ENCODE results near the genes RBBP8NL, COL9A3 and TCFL5.

DNA sequence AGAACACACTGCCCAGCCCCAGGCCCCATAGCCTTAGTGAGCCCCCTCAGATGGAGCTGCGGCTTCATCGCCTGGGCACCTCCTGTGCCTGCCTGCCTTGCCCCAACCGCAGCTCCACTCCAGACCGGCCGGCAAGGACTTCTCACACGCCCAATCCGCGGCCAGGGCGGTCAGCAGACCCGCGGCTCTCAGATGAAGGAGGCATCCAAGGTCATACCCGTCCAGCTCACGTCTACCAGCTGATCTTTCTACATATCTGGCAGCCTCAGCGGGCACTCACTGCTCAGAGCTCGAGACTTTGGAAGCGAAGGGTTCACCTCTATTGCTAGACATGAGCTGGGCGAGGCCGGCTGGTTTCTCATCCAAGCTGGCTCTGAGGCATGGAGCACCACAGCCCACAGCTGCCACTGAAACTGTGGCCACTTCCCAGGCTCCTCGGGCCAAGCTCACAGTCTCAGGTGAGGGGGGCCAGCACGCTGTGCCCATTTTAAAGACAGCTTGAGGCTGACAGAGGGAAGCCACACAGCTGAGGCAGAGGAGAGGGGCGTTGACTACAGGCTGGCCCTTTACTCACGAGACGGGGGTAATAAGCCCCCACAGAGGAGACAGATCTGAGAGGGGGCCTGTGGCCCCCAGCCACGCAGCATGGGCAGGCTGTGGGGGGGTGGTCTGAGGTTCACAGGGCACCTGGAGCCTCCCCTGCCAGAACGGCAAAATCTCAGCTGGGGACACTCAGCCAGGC, 2.1 kb downstream of the LAMA5 start:
- PRO-cap, result bidirectional peak, plus-strand start at position 282 of the sequence, minus-strand start at position 90 of the sequence
- RAMPAGE, long total RNA, 2 experiments, result no peak in any of the 2 experiments

GRCh38 chr20:62369348-62369991, 2.4 kb upstream of the LAMA5 start:
- PRO-cap, result no peak
- RAMPAGE, long total RNA, 2 experiments, result no peak in any of the 2 experiments

DNA sequence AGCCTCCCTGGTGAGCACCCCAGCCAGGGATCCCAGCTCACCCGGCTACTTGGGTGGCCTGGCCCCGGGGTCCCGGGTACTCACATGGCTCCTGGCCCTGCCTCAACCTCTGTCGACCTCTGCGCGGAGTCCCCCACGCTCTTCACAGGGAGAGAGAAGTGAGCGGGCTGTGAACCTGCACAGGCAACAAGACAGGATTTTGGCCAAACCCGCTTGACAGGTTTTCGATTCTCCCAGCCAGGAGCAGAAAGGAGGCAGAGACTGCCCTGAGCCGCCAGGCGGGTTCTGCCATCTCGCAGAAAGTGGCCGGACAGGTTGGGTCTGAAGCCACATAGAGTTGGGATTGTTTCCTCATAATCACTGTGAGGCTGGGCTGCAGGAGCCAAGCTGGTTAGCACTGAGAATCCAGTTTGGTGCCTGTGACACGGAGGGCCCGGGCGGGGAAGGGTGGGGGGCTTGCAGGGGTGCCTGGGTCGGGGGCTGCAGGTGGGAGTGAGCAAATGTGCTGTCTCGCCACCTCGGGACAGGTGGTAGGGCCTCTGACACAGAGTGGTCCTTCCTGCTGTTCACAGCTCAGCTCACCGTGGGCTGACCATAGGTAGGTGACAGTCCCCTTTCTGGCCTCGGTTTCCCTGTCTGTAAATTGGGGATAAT, at the start of gene RBBP8NL:
Gene RBBP8NL, minus strand, starts transcription at position 164 of the 654 bp plus-strand sequence.
- PRO-cap, result no peak
- RAMPAGE, long total RNA, 2 experiments, result no peak in any of the 2 experiments

DNA sequence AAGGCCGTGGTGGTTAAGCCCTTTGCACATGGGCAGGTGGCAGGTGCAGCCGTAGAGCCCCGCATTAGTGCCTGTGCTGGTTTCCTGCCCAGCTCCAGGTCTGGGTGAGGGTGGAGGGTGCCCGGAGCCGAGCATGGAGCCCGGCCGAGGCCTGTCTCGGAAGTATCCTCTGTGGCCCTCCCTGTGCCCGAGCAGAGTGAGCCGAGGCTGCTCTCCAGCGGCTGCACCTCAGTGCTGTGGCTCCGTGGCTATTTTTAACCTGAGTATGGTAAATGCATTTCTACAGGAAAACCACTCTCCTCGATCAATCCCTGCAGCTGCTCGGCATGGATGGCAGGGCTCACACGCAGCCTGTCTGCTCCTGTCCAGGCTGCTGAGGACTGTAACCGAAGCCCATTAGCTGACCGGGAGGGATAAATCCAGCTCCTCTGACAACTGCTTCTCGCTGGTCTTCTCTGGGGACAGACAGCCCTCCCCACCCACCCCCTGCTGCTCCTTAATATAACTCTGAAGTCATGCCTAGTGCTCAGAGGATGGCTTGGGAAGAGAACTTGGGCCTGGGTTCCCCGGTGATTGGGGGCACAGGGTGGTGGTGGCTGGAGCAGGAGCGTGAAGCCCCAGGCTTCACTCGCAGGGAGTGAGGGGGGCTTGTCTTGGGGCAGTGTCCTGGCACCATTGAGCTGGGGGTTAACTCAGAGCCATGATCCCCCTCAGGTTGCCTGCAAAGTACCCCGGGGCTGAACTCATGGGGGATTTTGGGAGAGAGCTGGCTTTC, 36.5 kb upstream of the GATA5 start:
- PRO-cap, result no peak
- RAMPAGE, long total RNA, 2 experiments, result no peak in any of the 2 experiments

GRCh38 chr20:62518546-62519237, 42.9 kb upstream of the GATA5 start:
- PRO-cap, result bidirectional peak, plus-strand start at chr20:62519154, minus-strand start at chr20:62519065
- RAMPAGE, long total RNA, 2 experiments, result no peak in any of the 2 experiments

DNA sequence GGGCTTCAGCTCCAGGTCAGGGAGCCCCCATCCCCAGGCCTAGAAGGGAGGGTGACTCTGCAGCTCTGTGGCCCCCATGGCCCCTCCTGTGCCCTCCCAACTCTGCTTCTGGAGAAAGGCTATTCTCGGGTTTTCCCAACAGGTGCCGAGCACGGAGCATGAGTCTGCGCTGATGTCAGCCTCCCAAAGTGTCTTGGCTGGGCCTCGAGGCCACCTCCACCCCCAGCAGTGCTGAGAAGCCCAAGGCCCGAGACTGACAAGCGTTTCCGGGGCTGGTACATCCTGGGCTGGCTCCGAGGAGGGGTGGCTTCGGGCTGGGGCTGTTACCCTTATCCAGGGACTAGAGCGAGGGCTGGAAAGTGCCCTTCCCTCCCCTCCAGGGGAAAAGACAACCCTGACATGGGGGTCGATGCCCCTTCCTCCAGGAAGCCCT, 60.2 kb upstream of the GATA5 start:
- PRO-cap, result no peak
- RAMPAGE, long total RNA, 2 experiments, result no peak in any of the 2 experiments

- PRO-cap, result bidirectional peak, plus-strand start at chr20:62539911, minus-strand start at chr20:62539864
- RAMPAGE, long total RNA, 2 experiments, result no peak in any of the 2 experiments
Measured at GRCh38 chr20:62539606-62540083, 63.9 kb upstream of the GATA5 start.

DNA sequence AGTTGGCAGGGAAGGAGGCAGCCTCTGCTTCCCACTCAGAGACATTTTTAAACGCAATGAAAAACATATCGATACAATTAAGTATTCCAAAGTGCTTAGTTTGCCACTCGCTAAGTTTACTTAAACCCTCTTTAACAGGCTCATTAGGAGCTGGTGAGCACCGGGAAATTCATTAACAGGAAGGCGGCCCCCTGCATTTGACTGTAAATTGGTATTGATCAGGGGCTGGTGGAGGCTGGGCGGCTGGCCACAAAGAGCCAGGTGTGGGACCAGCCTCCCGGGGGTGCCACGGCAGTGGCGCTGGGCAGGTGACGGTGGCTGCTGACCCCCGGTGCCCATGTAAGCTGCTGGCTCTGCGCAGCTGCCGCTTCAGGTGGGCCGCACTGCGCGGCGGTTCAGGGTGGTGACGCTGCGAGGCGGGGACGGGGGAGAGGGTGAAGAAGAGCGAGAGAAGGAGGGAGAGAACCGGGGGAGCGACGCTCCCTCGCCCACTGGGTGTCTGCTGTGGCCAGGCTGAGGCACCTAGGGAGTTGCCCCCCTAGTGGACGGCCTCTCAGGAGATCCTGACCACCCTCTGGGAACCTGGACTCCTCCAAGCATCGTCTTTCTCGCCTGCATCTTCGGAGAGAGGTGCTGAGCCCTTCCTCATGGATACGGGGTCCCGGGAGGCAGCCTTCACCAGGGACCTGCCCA, 77.3 kb upstream of the GATA5 start:
- PRO-cap, result bidirectional peak, plus-strand start at position 464 of the sequence, minus-strand start at position 375 of the sequence
- RAMPAGE, long total RNA, 2 experiments, result no peak in any of the 2 experiments

DNA sequence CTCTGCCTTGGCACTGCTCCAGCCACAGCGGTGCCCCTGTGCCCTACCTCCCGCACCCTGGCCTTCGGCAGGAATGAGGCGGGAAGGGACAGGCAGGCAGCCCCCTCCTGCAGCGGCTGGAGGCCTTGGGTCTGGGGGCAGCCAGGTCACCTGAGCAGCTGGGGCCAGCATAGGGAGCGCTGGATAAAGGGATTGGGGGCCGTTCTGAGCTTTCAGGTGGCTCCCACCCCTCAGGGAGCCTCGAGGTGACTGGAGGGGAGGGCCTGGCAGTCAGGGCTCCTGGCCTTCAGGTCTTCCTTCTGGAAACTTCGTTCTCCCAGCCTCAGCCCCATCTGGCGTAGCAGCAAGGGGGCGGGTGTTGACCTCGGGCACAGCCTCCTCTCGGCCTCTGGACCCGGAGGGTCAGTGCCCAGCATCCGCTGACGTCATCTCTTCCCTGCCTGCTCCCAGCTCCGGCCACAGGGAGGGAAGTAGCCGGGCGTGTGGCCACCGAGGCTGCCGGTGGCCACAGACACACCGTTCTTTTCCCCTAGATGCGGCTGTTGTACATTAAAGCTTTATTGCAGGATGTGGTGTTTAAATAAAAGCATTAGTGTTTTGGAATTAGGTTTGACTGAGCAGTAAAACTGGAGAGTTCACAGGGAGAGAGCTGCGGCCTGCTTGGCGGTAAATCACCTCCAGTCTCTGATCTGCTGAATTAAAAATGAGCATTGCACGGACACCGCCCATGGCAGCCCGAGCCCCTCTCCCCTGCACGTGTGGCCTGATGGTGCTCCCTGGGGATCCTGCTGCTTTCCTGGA, 80.0 kb upstream of the GATA5 start:
- PRO-cap, result no peak
- RAMPAGE, long total RNA, 2 experiments, result no peak in any of the 2 experiments

DNA sequence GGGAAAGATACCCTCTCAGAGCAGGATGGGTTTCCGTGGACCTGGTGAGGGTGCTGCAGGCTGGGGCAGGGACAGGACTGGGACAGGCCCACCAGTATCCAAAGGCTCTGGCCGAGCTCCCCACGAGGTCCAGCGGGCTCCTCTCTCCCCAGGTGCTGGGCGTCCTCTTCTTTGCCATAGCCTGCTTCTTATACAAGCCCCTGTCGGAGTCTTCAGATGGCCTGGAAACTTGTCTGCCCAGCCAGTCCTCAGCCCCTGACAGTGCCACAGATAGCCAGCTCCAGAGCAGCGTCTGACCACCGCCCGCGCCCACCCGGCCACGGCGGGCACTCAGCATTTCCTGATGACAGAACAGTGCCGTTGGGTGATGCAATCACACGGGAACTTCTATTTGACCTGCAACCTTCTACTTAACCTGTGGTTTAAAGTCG, 29.3 kb downstream of the SLCO4A1 start:
- PRO-cap, result no peak
- RAMPAGE, long total RNA, 2 experiments, result no peak in any of the 2 experiments

DNA sequence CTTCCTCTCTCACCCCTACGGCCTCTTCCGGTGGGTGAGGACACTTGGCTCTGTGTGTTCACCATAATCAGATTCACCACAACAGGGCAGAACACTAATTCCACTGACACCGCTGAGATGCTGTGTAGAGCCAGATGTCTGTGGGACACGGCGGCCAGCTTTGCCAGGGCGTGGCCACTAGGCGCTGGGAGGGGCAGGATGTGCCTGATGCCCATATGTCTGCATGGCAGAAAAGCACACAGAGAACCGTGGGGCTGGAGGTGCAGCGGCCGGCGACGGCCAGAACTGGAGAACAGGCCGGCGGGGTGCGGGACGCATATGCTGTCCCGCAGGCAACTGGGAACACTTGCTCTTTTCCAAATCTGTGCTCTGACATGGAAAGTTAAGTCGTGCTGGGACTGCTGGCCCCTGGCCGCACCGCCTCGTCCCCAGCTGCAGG, 30.9 kb downstream of the NTSR1 start:
- PRO-cap, result no peak
- RAMPAGE, long total RNA, 2 experiments, result no peak in any of the 2 experiments

DNA sequence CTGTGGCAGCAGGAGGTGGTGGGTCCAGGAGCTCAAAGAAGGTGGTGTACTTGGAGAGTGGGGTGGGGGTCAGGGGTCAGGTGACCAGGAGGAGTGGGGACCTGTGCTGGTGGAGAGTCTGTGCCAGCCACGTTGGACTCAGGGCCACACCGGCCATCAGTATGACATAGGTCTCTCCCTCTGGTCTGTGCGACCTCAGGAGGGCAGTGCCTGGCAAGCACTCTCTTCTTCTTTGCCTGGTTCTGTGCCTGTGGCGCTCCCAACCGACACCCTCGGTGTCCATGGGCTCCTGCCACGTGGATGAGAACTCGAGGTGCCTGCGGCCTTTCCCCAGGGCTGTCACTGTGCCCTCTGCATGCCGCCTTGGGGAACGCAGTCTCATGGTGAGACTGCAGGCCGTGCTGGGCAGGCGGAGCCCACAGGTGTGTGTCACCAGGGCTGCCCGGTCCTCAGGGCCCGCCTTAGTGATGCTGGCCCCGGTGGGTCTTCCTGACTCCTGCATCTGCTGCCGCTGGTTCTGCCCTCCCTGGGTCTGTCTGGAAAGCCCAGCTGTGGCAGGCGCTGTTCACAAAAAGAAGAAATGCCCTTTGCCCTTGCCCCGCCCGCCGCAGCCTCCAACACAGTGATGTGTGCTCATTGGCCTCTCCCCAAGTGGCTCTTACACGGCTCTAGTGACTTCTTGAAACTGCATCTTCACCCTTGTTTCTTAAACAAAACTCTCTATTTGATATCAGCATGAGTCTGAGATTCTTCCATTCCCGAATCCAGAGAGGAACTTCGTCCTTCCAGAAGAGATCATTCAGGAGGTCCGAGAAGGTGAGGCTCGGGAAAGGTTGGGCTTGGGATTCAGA, 1.8 kb downstream of the MRGBP start:
- PRO-cap, result no peak
- RAMPAGE, long total RNA, 2 experiments, result no peak in any of the 2 experiments

GRCh38 chr20:62805845-62806417, 1.3 kb downstream of the OGFR start:
- PRO-cap, result unidirectional peak, minus-strand start at chr20:62806155
- RAMPAGE, long total RNA, 2 experiments, result no peak in any of the 2 experiments

DNA sequence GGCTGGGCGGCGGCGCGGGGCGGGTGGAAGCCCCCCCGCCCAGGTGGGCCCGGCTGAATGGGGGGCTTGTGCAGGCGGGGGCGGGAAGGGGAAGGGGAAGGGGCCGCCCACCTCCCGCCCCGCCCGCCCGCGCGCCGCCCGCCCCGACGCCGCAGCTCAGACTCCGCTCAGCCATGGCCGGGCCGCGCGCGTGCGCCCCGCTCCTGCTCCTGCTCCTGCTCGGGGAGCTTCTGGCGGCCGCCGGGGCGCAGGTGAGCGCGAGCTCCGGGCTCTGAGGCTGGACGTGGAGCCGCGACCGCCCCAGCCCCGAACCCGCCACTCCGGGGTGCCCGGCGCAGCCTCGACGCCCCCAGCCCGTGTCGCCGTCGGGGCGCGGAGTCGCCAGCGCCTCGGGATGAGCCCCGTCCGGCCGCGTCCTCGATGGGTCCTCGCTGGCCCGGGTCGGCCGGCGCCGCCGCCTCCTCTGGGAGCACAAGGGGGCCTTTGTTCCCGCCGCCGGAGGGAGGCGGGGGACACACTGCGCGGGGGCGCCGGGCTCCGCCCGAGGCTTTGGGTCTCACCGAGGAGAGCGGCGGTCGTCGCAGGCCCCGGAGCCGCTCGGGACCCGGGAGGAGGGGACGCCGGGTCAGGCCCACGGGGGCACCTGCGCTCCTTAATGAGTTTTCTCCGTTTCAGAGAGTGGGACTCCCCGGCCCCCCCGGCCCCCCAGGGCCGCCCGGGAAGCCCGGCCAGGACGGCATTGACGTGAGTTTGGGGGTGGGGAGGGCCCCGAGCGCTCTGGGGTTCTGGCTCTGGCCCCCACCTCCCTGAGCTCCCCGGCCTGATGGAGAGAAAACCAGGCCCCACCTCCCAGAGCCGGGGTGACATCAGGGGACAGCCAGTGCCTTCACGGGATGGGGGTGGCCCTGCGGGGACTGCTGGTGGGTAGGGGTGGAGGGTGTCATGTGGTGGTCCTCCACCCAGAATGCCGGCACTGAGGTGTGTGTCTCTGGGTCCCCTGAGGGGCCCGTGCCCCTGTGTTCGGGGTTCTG, at the start of gene COL9A3:
Gene COL9A3, plus strand, starts transcription at position 159 of the 1,031 bp plus-strand sequence.
- PRO-cap, result bidirectional peak, plus-strand start at position 159 of the sequence, minus-strand start outside the sequence; bidirectional peak, plus-strand start at position 552 of the sequence, minus-strand start at position 396 of the sequence; unidirectional peak, plus-strand start at position 852 of the sequence
- RAMPAGE, long total RNA, 2 experiments, result start-site peak on the plus strand in 2 of 2 experiments, centred at positions 558 to 563 of the sequence, 7 to 11 reads per replicate

DNA sequence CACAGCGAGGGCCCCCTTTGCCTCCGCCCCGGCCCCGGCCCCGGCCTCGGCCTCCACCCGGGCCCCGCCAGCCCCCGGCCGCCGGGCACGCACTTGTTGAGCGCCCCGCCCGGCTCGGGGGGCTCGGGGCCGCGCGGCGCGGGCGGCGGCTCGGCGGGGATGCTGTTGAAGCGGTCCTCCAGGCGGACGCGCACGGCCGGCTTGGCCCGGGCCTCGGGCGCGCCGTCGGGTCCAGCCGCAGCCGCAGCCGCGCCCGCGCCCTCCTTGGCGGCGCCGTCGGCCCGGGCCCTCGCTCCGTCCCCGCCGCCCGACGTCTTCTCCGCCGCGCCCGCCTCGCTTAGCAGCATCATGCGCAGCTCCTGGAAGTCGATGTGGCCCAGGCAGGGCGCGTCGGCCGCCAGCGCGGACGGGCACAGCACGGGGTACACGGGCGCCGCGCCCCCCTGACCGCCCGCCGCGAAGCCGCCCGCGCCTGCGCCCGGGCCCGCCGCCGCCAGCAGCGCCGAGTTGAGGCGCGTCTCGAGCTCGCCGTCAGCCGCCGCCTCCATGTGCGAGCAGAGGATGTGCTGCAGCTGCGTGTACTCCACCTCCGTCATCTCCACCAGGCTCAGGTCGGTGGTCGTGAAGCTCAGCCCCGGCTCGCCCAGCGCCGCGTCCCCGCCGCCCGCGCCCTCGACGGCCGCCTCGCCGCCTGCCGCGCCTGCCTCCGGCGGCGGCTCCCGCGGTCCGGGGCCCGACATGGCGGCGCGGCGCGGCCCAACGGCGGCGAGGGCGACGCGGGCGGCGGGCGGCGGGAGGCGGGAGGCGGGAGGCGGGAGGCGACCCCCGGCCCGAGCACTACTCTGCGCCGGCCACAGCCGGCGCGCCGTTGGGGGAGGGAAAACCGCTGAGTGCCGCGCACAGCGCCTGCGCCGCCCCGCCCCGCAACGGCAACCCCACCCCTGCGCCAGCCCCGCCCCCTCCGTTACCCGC, at the start of gene TCFL5:
Gene TCFL5, minus strand, starts transcription at position 892 of the 972 bp plus-strand sequence.
- PRO-cap, result bidirectional peak, plus-strand start outside the sequence, minus-strand start at position 892 of the sequence
- RAMPAGE, long total RNA, 2 experiments, result no peak in any of the 2 experiments

GRCh38 chr20:62885997-62886715, 24.5 kb upstream of the TCFL5 start:
- PRO-cap, result no peak
- RAMPAGE, long total RNA, 2 experiments, result no peak in any of the 2 experiments

DNA sequence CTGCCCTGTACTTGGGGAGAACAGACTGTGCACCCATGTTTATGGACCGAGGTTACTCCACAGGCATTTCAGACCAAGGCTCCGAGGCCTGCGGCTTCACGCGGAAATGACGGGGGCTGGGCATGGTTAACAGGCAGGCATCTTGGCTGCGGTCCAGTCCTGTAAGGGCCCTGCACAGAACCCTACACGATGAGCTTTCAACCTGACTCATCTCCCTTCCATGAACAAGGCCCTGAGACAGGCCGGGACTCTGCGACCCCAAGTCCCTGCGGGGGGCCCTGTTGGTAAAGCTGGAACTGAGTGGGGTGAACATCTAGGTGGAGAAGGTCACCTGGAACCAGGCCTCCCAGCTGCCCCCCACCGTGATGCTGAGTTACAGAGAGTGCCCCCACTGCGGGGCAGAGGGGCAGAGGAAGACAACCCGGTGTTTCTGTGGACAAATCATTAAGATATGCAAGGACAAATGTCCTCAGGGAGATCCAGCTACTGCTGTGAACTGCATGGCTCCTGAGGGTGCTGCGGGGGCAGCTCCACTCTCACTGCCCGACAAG, 26.0 kb upstream of the TCFL5 start:
- PRO-cap, result no peak
- RAMPAGE, long total RNA, 2 experiments, result no peak in any of the 2 experiments

DNA sequence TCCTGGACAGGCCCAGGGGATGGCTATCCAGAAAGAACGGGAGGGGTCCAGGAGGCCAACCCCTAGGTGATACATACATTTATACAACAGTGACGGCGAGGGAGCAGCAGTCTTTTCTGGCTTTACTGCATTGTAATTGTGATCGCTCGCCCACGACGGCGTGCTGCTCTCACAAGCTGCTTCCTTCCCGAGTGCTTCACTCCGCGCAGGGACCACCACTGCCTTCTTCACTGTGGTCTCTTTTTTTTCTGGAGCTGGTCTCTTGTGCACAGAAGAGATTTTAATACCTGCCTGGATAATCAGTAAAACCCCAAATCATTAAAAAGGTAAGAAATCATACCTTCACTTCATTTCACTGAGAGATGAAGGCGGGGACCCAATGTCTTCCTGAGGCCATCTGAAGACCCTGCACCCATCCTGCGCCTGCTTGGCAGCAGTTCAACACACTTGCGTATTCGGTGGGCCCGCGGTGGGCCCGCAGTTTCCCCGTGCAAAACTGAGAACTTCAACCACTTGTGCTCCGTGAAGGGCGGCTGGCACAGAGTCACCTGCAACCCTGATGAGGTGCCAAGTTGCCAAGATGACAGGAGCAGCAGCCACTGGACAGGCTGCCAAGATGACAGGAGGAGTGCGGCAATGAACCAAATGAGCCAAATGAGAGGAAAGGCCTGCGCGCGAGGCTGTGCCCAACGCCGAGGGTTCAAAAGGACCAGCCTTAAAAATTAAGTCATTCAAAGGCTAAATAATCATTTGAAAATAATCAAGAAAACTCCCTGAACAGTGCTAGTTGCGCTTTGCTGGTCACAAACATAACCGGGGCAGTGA, 20.3 kb downstream of the DIDO1 start:
- PRO-cap, result no peak
- RAMPAGE, long total RNA, 2 experiments, result no peak in any of the 2 experiments

- PRO-cap, result unidirectional peak, minus-strand start at chr20:62915069
- RAMPAGE, long total RNA, 2 experiments, result no peak in any of the 2 experiments
Measured at GRCh38 chr20:62914836-62915501, 11.3 kb downstream of the DIDO1 start.

- PRO-cap, result no peak
- RAMPAGE, long total RNA, 2 experiments, result no peak in any of the 2 experiments
Measured at GRCh38 chr20:62935731-62936541, 2.0 kb upstream of the GID8 start.

All from right atrium auricular region (tissue), 2 donors.